Helper T cell (primary cell): ENCODE measurements around a stretch of chr6.

DNA sequence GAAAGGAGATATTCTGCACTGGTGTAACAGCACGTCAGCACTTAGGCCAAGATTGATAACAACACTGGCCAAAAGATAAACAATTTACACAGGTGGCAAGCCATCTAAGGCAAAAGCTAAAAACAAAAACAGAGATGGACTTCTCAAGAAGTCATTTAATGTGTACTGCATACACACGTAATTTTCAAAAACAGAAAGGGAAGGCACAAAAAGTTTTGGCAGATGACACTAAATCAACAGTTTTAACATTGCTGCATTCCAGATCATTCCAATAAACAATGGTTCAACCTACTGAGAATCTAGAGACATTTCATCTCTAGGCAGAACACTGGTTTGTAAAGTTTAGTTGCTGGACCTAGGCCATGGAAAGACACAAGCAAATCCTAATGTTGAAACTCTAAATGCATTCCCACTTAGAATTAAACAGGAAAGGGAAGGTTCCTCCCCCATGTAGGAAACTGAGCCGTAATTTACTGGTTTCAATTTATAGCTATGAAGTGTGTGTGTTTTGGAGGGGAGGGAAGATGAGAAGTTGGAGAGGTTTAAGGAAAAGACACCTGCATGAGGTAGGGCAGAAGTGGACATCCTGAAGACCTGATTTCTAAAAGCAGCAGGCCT, 1.3 kb downstream of the GCLC start:
- PRO-cap, 2 experiments, result no peak in any of the 2 experiments

DNA sequence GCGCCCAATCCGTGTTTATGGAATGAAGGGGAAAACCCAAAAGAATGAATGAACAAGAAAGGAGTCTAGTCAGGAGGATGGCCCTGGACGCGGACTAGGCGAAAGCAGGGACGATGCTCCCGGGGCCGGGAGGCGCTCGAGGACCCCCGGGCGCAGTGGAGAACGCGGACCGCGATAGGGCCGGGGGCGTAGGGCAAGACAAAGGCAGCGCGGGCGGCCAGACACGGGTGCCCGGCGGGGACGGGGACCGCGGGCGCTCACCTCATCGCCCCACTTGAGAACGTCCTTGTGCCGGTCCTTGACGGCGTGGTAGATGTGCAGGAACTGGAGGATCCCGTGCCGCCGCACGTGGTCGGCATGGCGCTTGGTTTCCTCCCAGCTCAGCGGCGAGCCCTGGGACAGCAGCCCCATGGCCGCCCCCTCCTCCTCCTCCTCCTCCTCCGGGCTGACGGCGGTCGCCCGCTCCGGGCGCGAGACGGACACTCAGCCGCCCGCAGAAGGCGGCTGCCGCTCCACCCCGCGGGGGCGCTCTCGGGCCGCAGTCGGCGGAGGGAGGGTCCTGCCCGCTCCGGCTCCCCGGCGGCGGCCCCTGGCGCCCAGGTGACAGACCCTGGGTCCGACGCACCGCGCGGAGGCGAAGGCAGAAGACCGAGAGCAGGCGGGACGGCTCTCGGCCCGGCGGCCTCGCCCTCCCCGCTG, 517 bp downstream of the GCLC start:
- PRO-cap, 2 experiments, result peak in 2 of 2 experiments; most common plus-strand start position 603 of the sequence (in 1); most common minus-strand start position 290 of the sequence (in 1)

DNA sequence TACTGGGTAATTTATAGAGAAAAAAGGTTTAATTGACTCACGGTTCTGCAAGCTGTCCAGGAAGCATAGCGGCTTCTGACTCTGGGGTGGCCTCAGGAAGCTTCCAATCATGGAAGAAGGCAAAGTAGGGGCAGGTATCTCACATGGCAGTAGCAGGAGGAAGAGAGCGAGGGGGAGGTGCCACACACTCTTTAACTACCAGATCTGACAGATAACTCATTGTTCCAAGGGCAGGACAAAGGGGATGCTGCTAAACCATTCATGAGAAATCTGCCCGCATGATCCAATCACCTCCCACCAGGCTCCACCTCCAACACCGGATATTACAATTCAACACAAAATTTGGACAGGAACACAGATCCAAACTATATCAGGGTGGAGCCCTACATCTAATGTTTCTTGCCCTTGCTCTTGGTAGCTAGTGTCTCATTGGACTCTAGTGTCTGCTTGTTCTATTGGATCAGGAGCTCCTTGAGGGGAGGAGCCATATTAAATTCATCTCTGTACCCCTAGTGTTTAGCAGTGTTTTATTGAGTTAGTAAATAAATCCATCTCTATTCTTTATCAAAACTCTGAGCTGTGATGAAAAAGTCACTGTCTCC, 48.6 kb downstream of the KLHL31 start:
- PRO-cap, 2 experiments, result no peak in any of the 2 experiments

- PRO-cap, 2 experiments, result no peak in any of the 2 experiments
These were observed 37.5 kb downstream of the KLHL31 start for GRCh38 chr6:53627636-53628927.

DNA sequence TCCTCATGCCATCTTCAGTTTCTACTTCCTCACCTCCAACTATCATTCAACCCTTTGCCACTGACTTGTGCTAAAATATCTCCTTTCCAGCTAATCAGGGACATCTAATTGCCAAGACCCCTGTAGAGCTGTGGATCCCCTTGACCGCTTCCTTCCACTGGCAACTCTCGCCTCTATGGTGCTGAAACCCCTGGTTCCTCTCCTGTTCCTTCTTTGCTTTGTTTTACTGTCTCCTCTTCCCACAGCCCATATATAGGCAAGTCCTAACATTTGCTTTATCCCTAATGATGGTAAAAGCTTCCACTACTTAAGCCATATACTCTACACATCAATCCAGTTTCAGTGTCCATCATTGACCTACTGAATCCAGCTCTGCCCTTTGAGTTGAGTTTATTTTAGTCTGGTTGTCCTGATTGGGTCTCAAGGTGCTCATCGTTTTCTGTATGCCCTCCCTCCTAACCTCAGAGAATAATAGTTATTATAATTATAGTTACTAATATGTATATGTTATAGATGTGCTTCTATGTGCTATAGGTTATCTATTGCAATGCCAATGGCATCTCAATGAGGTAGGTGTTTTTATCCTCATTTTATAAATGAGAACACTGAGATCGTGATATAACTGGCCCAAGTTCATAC, 28.6 kb upstream of the LRRC1 start:
- PRO-cap, 2 experiments, result no peak in any of the 2 experiments

GRCh38 chr6:53897884-53898491, 103.2 kb downstream of the LRRC1 start:
- PRO-cap, 2 experiments, result no peak in any of the 2 experiments

- PRO-cap, 2 experiments, result no peak in any of the 2 experiments
These were observed 104.5 kb downstream of the LRRC1 start for GRCh38 chr6:53899292-53899715.

- PRO-cap, 2 experiments, result no peak in any of the 2 experiments
These were observed 124.1 kb downstream of the LRRC1 start for GRCh38 chr6:53918858-53919285.

- PRO-cap, 2 experiments, result no peak in any of the 2 experiments
These were observed 44.0 kb upstream of the MLIP start for GRCh38 chr6:54067306-54067674.

DNA sequence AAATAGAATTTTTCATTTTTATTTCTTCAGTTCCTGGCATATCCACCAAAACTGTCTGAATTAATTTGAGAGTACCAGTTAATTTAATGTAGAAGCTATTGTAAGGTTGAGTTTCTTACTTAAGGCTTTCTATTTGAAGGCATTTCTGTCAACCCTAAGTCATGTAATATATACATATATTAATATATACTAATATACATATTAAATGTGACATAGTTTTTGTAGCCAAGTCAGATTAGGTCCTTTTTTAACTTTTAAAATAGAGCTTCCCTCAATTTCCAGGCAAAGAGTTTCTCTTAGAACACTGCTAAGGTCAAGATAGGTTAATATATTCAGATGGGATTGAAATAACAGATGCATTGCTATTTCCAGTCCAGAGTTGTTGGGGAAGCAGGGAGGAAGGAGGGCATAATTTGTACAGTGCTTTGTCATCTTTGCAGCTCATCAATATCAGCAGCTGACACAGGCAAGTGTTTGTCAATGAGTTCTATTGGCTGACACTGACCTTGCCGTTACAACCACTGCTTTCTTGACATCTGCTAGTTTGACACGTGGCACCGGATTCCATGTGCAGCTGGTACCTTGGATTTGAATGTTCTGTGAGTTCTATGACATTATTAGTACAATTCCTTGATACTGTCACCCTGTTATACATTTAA, 28.1 kb upstream of the MLIP start:
- PRO-cap, 2 experiments, result no peak in any of the 2 experiments

GRCh38 chr6:54307539-54308157, 593 bp upstream of the TINAG start:
- PRO-cap, 2 experiments, result no peak in any of the 2 experiments

GRCh38 chr6:55572783-55573033, 6.3 kb downstream of the HMGCLL1 start:
- PRO-cap, 2 experiments, result peak in 2 of 2 experiments; most common plus-strand start chr6:55572977 (in 2)

DNA sequence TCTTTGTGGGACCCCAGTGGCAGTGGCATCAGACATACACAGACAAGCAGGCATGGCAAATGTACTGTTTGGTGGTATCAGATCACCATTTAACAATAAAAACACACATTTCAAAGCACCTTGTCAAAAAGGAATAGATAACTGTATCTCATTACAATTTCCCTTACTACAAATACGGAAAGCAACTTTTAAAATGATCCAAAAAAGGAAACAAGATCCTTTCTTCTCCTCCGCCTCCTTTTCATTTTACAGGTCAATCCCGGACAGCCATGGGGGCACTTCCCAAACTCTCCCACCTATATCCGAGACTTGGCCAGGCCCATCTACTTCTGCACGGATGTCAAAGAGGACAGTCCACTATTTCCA, 208.9 kb upstream of the COL21A1 start:
- PRO-cap, 2 experiments, result no peak in any of the 2 experiments

- PRO-cap, 2 experiments, result no peak in any of the 2 experiments
These were observed 261.0 kb upstream of the COL21A1 start for GRCh38 chr6:56508348-56508895.

- PRO-cap, 2 experiments, result no peak in any of the 2 experiments
These were observed 287.5 kb upstream of the COL21A1 start for GRCh38 chr6:56534902-56535356.

- PRO-cap, 2 experiments, result no peak in any of the 2 experiments
These were observed 339.1 kb downstream of the DST start for GRCh38 chr6:56615550-56615932.

DNA sequence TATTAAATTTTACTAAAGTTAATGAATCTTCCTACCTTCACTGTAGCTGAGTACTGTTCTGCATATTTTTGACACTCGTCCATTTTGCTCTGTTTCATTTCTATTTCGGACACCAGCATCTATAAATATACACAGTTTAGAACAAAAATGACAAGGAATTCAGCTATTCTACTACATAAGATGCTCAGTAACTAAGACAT, 327.6 kb downstream of the DST start:
- PRO-cap, 2 experiments, result no peak in any of the 2 experiments

DNA sequence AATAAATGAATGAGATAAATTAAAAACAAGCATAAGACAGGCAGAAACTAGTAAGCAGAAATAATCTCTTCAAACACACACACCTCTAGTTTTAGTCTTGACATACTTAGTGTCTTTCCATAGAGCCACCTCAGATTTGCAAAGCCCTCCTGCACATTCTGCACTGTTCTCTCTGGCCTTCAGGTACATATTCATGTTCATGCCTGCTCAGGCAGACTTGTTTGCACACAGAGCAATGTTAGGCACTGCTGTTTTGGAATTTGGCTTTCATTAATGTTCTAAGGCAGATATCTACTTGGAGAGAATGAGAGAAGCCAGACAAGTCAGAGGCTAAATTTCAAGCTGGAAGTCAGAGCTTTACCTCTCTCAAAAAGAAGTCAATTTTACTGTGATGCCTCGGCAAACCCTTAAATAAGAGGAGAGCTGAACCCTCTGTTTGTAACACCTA, 290.6 kb downstream of the DST start:
- PRO-cap, 2 experiments, result no peak in any of the 2 experiments

- PRO-cap, 2 experiments, result no peak in any of the 2 experiments
These were observed 239.6 kb downstream of the DST start for GRCh38 chr6:56714881-56715555.

GRCh38 chr6:56839023-56839481, 115.6 kb downstream of the DST start:
- PRO-cap, 2 experiments, result no peak in any of the 2 experiments